Endodermal cell (in vitro differentiated cells): ENCODE measurements around the gene TIAM2.

DNA sequence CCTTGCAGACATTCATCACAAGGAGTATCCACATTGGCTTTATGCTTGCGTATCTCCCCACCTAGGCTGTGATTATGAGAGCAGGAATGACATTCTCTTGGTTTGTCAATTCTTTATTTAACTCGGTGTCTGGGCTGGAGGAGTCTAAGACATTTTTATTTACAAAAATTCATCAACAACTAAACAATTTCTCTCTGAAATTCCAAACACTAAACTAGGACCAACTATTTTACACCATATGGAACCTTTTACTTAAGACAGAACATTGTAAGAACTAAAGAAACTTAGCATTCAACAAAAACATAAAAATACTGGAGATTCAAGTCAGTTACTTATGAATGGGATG lies 258.4 kb downstream of the SYNE1 start:
- PRO-cap: no peak

DNA sequence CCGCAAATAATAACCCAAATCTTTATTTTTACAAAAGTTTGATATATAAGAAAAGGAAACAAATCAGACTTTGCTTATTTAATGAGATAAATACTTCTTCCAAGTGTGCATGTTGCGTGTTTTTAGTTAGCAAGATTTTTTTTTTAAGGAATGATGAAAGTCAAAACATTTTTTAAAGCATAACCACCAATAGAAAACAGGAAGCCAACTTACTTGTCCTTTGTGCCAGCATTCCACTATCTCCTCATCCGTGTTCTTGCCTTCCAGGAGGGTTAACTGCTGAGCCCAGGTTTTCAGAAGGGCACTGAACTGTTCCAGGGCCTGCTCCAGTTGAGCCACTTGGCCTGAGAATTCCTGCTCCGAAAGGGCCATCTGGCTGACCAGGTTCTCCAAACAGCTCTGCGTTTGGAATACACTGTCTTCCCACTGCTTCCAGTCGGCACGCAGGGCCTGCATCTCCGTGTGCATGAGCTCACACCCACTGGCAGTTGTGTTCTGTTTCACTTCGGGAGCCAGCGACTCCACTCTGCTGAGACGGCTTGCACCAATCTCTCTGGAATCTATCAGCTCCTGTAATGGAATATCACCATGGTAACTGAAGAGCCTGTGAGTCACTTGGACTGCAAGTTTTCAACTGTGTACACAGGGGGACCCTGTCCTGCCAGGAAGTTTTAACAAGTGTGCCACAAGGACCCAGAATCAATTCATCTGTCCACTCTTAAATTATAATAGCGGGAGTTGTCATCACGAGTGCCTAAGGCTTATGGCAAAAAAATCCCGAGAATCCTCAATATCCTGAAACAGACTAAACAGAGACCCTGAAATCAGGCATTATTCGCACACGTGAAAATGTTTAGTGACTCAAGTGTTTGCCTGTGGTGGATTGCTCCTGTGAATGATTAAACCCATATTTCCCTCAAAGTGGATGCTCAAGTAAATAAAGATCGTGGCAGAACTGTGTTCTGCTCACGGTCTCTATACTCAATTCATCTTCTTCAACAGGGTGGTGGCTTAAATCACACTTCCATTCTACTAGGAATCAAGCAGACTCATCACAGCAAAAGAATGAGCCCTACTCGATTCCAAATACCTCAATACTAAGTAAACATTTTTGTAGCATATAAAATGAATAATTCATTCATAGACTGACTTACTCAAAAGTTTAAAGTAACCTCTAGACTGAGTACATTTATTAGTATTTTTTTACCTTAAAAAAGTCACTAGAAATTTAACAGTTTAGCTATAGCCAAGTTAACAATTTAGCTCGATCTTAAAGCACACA lies 255.9 kb downstream of the SYNE1 start:
- PRO-cap: no peak

DNA sequence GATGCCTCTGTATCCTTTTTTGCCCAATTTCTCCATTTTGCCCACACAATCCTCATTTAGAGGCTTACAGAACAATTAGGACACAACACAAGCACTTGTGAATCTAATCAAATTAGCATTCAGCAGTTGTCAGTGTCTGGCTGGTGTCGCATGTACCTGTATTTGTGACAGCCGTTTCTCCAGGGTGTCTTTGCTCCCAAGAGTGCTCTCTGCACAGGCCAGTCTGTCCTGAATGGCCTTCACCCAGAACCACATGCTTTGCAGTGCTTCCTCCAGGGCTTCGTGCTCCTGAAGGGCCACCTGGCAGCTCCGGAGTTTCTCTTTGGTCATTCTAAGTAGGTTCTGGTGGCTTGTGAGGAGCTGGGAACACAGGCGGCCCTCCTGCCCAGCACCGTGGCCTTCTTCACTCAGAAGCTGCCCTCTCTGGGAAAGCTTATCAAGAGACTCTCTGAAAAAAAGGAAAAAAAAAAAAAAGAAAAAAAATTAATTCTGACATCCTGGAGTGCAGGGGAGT lies 246.0 kb downstream of the SYNE1 start:
- PRO-cap: no peak

GRCh38 chr6:152572222-152572845 lies 64.8 kb downstream of the SYNE1 start:
- PRO-cap: no peak

DNA sequence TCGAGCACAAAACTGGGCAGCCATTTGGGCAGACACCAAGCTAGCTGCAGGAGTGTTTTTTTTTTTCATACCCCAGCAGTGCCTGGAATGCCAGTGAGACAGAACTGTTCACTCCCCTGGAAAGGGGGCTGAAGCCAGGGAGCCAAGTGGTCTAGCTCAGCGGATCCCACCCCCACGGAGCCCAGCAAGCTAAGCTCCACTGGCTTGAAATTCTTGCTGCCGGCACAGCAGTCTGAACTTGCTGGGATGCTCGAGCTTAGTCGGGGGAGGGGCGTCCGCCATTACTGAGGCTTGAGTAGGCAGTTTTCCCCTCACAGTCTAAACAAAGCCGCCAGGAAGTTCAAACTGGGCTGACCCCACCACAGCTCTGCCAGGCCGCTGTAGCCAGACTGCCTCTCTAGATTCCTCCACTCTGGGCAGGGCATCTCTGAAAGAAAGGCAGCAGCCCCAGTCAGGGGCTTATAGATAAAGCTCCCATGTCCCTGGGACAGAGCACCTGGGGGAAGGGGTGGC lies 20.0 kb downstream of the RGS17 start:
- PRO-cap: bidirectional peak, plus-strand start at position 343 of the sequence, minus-strand start at position 201 of the sequence

DNA sequence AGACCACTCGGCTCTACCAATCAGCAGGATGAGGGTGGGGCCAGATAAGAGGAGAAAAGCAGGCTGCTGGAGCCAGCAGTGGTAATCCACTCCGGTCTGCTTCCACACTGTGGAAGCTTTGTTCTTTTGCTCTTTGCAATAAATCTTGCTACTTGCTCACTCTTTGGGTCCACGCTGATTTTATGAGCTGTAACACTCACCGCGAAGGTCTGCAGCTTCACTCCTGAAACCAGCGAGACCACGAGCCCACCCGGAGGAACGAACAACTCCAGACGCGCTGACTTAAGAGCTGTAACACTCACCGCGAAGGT lies 3.2 kb upstream of the RGS17 start:
- PRO-cap: no peak

- PRO-cap: no peak
Measured at GRCh38 chr6:154098674-154099077, 59.6 kb downstream of the OPRM1 start.

DNA sequence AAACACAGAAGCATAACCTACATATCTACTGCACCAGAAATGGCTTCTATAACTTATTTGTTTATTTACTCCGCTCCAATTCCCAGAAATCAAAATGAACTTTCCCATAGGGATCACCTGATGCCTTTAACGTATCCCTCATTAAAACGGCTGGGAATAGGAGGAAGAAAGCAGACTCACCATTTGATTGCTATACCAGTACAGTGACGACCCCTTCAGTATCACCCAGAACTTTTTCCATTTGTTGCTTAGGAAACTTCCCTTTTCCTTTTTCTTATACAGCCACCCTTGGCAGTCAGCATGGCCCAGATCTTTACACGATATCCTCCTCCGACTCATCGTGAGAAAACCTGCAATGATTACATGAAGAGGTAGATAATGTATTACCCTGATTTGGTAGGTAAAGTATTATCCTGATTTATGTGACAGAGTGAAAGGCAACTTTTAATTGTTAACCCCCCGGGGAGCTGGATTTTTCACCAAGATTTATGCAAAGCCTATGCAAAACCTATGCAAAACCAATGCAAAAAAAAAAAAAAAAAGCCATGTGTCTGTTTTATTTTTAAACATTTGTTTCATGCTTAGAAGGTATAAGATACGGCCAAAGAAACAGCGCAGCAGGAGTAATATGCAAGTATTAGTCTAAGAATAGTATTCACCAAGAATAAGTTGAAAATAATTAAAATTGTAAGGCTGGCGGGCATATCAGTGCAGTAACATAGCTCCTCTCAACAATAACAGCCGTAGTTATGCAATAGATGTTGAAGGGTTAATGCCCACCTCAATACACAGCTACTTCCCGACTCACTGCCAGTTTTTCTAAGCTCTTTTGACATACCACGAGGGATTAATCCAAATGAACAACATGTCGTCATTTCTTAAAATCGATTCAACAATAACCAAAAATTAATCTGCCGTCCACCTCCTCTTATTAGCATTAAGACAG lies 109.9 kb downstream of the IPCEF1 start:
- PRO-cap: no peak

DNA sequence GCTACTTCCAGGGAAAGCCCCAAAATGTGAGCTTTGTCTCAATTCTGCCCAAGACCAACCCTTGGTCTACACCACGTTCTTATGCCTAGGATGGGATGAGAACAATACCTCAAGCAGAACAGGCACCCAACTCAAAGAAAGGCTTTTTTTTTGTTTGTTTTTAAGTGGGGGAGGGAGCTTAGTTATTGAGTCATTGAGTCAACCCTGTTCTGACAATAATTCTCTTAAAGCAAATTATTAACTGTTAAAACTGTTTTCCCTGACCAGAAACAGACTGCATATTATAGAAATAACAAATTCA lies 106.9 kb downstream of the IPCEF1 start:
- PRO-cap: no peak

DNA sequence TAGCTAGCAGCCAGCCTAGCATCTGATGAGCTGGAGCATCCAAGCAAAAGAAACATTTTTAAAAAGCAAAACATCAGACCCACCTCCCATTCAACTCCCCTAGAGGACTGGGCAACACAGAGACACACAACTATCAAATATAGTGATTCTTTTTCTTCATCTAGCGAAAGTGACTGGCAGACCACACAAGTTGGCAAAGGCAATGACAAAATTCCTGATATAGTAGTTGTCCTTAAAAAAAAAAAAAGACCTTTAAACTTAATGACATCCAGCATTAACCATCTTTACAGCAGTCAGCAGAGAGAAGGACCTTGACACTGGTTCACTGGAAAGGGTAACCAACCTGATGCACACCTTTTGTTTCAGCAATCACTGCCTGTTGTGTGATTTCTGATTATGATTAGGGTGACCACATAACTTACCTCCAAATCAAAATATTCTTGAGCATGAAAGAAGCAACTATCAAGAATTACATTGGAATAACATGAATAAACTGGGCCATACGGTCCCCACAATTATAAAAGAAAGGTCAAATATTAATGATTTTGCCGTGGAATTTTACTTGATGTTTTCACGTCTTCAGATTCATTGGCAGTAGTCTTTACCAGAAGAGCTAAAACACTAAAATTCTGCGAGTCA lies 1.8 kb upstream of the CNKSR3 start:
- PRO-cap: unidirectional peak, minus-strand start at position 348 of the sequence

GRCh38 chr6:154566943-154567528 lies 56.6 kb upstream of the CNKSR3 start:
- PRO-cap: no peak

GRCh38 chr6:154832701-154833902 lies 99.9 kb downstream of the SCAF8 start:
- PRO-cap: no peak

GRCh38 chr6:154995164-154996207 lies at the start of gene TIAM2:
Gene TIAM2, plus strand, starts transcription at chr6:154995315.
- PRO-cap: bidirectional peak, plus-strand start at chr6:154995352, minus-strand start at chr6:154995370; unidirectional peak, minus-strand start at chr6:154995945

GRCh38 chr6:155077002-155077792 lies 82.1 kb downstream of the TIAM2 start:
- PRO-cap: no peak

GRCh38 chr6:155091174-155091480 lies 96.0 kb downstream of the TIAM2 start:
- PRO-cap: no peak

DNA sequence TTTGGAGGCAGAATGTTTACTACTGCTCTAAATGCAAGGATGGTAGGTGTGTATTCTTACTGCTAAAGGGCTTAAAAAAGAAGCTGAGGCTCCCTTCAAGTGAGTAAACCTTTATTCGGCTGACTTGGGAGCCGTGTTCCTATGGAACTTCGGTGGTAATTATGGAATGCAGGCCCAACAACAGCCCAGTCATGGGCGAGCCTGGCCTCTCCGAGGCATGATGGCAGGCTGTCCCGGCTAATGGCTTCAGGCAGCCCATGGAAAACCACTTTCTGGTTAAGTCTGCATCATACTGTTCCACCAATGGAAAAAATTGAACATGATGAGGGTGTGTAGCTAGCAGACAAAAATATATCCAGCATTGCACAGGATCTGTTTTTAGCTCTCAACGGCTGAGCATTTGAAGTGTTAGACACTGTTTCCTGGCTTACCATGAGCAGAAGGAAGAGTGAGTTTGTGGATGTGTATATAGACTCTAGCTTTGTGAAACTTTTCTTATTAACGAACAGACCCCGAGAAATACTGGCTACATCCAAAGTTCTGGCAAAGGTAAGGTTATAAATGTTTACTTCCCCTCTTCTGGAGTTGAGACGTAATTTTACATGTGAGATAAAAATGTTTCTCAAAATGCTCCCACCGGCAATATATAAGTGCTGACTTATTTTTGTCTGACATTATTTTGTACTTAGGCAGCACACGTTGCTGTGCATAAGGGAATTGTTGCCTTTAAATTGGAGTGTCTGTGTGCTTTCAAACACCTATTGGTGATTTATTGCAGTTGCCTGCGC lies 111.7 kb downstream of the TIAM2 start:
- PRO-cap: no peak

DNA sequence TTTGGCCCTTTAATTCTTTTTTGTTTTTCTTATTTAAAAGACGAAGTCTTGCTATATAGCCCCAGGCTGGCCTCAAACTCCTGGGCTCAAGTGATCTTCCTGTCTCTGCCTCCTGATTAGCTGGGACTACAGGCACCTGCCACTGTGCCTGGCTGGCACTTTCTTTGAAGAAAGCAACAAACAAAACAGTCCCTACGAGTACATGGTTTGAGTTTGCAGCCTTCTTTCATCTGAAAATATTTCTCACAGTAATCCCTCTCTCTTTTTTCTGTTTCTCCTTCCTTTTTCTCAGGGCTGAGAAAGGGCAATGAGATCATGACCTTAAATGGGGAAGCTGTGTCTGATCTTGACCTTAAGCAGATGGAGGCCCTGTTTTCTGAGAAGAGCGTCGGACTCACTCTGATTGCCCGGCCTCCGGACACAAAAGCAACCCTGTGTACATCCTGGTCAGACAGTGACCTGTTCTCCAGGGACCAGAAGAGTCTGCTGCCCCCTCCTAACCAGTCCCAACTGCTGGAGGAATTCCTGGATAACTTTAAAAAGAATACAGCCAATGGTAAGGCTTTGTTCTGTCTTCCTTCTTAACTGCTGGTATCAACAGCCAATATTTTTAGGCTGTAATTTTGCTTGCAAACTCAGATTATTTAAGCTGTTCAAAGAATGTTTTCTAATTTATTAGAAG lies 80.7 kb upstream of the CLDN20 start:
- PRO-cap: no peak

GRCh38 chr6:156427333-156427748 lies 349.8 kb upstream of the ARID1B start:
- PRO-cap: no peak

GRCh38 chr6:156689451-156690151 lies 87.6 kb upstream of the ARID1B start:
- PRO-cap: no peak

DNA sequence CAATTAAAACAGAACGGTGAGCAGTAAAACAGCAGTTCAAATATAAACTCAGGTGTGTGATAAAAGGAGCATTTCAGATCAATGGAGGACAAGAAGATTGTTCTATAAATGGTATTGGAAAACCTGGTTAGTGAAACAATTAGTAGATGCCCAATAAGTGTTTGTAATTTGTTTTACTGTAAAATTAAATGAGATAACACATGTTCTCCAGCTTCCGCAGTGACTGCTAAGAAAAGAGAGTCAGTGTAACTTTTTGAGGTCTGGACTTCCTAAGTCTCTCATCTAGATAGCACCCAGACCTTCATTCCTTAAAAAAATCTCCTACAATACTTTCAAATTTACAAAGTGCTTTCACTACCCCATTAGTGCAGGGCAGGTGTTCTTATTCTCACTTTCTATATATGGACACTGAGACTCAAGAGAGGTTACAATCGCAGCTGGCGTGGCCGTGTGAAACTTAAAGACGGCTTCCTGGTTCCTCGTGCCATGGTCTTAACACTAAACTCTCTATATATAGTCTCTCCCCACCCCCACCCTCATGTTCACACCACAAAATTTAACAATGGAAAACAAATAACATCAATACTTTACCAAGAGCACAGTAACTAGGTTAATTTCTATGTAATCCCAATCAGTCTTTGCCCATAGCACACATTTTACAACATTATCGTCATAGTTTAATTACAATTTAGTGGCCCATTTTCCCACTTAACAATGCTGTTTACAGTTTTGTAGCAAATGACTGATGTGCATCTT lies 78.9 kb upstream of the ARID1B start:
- PRO-cap: no peak